Measurements from ENCODE around the genes DHRS11, ACACA and DUSP14.

DNA sequence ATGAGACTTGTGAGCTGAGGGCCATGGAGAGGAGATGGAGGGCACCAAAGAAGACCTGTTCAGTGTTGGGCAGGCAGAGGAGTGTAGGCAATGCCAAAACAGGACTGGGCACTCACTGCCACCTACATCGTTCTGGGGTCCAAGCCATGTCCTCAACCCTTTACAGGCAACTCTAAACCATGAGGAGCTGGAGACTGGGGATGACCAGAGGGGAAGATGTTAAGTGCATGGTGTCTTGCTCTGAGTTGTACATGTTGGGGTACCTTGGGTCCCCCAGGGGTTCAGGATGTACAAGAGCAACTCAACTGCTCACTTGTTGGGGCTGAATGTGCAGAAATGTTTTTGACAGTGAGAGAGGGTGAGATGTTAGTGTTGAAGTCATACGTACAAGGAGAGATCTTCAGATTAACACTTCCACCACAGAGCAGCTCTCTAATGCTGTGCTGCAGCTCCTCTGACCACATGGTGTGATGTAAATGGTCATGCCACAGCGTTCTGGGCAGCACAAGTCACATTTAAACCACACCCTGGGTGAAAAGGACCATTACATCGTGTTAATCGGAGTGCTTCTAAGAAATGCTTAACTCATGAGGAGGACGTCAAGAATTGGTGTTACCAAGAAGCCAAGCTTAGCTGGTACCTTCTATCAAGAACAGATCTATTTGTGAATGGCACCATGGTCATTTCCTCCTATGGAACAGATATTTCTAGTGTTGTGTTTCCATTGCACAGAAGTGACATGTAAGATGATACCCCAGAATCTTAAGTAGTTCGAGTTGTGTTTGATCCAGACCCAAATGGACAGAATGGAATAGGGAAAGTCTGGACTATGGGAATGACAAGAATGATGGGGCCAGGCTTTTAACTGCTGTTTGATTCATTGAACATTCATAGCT is 2.5 kb downstream of the CCL18 start:
- PRO-cap, result no peak

DNA sequence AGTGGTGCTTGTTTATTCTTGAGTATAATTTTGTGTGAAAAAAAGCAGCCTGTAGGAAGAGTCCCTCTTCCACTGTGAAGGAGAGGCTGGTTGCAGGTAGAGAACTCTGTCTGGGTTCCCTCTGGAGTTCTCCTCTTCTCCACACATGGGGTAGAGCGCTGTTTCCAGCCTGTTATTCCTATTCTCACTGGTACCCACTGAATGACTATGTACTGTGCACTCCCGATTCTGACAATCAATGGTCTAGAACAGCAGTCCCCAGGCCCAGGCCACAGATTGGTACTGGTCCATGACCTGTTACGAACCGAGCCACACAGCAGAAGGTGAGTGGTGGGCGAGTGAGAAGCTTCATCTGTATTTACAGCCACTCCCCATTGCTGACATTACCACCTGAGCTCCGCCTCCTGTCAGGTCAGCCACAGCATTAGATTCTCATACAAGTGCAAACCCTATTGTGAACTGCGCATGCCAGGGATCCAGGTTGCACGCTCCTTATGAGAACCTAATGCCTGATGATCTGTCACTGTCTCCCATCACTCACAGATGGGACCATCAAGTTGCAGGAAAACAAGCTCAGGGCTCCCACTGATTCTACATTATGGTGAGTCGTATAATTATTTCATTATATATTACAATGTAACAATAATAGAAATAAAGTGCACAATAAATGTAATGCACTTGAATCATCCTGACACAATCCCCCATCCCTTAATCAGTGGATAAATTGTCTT is 15.3 kb downstream of the CCL4 start:
- PRO-cap, result no peak

DNA sequence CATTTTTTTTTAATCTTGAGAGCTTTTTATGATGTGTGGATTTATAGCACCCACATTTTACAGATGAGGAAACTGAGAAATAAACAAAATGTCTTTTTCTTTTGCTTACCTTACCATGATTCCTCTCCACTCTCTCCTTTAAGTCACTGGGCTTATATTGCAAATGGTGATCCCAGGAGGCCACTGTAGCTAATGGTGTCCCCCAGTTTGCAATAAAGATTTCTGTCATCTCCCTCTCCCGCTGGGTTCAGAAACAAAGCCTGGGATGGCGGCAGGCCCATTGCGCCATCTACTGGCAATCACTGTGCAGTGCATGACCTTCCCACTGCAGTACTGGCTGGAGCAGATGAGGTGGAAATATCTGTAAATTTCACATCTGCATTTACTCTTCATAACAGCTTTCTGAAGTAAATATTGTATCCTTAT is 27.6 kb downstream of the TBC1D3B start:
- PRO-cap, result no peak

DNA sequence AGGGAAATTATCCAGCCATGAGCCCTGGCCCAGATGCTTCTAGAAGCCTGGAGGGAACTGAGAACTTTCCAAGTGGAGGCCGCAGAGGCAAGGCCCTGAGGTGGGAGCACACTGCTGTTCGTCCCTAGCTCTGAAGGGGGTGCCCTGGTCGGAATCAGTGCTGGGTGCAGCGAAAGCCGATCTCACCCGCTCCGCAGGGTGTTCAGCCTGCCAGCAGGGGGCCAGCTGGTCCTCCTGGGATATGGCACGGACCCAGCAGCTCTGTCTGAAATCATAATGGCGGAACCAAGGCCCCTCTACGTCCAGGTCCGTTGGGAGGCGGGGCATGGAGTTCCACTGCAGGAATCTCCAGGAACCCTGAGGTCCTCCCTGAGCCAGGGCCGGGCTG is 10.5 kb downstream of the TBC1D3B start:
- PRO-cap, result no peak

GRCh38 chr17:36192205-36192778 is 4.3 kb downstream of the CCL3L3 start:
- PRO-cap, result no peak

DNA sequence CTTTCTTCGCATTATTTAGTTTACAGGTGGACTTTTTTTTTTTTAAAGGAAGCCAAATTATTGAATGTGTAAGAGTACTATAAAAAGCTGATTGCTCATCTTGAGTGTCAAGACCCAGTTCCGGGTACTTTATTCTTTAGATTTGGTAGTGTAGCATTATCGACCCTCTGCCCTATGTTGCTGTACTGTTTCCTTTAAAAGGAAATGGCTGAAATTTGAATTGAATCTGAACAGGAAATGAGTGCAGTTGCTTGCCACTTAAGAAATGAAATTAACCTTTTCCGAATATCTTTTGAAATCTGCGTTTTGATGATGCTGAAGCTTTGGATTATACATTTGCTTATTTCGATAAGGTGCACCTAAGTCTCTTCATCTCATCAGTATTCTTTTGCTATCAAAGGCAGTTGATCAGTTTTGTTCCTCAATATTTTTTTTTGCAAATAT is 1.7 kb downstream of the GGNBP2 start:
- PRO-cap, result no peak

GRCh38 chr17:36577728-36578260 is 13.9 kb upstream of the DHRS11 start:
- PRO-cap, result no peak

- PRO-cap, result no peak
Measured at GRCh38 chr17:36591277-36592356, at the start of gene DHRS11. TSS of gene DHRS11 (plus strand) at chr17:36591879.

GRCh38 chr17:36674112-36674544 is 72.7 kb downstream of the MRM1 start:
- PRO-cap, result no peak

GRCh38 chr17:36690583-36690799 is 89.1 kb downstream of the MRM1 start:
- PRO-cap, result no peak

GRCh38 chr17:36721987-36723194 is 121.0 kb downstream of the MRM1 start:
- PRO-cap, result no peak

GRCh38 chr17:36727654-36728274 is 126.4 kb downstream of the MRM1 start:
- PRO-cap, result no peak

DNA sequence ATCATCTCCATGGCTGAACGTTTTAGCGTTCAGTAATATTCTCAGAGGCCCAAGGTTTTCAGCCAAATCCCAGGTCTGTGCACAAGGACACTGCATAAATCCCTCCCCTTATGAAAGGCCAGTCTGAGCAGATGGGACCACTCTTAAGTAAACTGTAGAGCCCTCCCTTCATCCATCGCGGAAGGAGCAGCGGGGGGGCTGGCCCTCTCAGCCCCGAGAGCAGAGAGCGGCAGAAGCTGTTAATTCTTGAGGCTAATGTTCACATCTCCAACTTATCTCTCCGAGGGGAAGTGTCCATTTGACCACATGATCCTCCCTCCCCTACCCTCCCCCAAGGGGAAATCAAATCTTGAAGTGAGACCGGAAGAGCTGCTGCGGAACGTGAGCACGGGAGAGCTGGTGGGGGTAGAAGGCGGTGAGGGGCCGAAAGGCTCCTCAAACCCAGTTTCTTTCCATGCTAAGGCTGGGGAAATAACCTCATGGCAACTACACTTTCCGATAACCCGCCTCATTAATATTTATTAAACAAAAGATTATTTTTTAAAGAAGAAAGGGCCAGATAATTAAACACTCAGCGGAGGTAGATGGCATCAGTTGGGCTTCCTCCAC is 9.2 kb upstream of the LHX1 start:
- PRO-cap, result no peak

DNA sequence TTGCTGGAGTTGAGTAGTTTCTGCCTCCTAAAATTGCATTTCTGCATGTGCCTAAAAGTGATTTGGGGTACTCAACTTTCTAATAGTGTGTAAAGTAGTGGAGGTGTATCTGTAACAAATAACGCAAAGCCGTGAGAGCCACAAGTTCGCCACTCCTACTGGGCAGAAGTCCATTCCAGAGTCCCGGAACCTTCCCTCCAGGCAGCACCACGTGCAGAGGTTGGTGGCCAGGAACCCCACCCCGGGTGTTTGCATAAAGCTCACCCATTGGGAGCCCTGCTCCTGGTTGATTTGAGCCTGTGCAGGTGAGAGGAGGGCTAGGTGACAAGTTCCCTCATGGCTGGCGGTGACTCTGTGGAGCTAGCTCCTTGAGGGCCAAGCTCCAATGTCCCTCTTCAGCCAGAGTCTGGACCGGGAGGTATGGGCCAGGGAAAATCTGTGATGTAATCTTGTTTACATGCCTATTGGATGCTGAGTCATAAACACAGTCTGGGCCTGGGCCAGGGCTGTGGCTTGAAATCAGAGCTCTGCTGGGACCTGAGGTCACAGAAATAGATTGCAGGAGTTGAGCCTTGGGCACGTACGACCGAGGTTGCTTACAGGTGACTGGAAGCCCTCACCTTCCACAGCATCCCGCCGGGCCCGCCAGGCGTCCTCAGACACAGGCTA is 118.8 kb downstream of the AATF start:
- PRO-cap, result no peak

DNA sequence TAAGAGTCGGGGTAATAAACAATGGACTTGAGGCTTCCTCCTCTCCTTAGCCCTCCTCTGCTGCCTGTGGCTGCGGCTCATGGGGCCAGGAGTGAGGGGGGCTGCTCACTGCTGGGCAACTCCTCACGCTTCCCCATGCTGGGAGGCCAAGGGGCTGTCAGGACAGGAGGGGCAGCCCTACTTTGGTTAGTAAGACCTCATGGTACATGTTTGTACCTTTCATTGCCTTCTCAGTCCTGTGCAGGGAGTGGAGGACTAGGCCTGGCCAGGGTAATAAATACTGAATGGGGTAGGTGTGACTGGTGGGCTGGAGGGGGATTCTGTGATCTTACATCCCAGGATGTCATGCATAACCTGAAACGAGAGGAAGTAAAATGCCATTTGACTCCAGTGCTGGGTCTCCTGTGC is 138.1 kb downstream of the AATF start:
- PRO-cap, result no peak

DNA sequence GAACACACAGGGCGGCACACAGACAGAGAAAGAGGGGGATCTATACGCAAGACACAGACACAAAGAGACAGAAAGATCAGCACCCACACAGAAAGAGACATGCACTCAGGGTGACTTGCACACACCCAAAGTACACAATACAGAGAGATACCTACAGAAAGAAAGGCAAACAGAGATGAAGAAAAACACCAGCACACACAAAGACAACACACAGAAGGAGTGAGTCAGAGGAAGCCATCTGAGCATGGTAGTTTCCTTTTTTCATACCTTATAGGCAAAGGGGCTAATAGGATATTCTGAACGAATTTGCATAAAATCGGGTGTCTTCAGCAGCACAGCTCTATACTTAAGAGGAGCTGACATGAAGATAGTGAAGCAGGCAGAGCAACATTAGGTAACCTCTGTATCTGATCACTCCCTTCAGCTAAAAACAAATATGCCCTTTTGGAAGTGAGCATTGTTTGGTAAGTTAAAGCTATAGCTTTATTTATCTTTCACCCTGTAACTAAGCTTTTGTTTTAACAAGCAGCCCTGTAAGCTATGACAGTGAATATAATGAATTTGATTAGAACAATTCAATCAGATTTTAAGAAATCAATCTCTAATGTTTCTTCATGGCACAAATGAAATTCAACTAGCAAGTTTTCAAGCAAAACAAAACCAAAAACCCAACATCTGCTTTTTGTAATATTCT is 198.7 kb downstream of the AATF start:
- PRO-cap, result no peak

GRCh38 chr17:37406028-37407350 is at the start of gene ACACA:
TSS of gene ACACA (minus strand) at chr17:37406836.
- PRO-cap, result unidirectional peak, minus-strand start at chr17:37406582; bidirectional peak, plus-strand start at chr17:37406890, minus-strand start at chr17:37406725; bidirectional peak, plus-strand start at chr17:37407250, minus-strand start at chr17:37407140

DNA sequence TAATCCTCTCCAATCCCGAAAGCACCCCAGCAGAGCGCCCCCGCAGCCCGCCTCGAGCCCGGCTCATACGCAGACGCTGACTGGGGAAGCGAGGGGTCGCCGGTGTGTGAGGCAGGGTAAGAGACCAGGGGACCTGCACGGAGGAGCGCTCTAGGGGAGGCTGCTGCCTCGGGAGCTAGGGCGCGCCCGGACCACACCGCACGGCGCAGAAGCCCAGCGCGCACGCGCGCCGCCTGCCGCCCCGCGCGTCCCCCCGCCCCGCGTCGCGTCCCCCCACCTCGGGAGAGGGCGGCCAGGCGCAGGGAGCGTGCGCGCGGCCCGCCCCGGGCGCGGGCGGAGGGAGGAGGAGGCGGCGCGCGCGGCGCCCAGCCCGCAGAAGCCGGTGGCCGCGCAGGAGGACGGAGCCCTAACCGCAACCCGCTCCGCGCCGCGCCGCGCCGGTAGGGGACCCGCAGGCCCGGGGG is at the start of gene DUSP14:
DUSP14 (plus strand) TSS at position 373 of the 464 bp plus-strand sequence.
- PRO-cap, result bidirectional peak, plus-strand start at position 375 of the sequence, minus-strand start at position 205 of the sequence

DNA sequence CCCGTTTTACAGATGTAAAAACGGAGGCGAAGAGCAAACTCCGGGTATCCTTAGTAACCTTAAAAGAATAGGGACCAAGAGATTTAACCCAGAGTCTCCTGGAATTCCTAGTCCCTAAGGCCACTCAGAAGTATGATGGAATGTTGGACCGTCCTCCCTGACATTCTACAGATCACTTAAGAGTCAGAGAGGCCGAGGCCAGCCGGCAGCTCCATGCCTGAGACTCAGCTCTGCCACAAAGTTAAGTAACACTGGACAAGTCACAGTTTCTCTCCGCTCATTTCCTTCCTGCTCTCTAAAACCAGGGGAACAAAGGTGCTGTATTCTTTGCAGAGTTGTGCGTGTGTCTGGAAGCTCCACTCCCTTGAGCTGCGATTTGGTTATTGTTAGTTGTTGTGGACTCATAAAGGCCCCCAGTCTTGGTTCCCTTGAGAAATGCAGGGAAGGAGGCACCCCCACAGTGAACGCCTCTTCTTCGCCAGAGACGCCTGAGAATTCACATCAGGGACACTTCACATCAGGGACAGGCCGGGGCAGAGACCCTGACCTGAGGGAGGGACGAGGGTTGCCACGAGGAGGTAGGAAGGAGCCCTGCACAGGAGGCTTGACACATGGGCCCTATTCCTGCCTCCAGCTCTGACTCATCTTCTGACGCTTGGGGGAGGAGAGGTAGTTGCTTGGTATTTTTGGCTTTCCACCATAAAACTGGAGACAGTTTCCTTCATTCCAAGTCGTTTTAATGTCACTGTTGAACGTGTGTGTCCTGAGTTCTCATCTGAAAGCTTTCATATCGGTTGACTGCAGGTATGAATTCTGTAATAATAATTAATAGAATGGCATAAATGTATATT is 1.4 kb downstream of the DUSP14 start:
- PRO-cap, result no peak

- PRO-cap, result no peak
Measured at GRCh38 chr17:37500917-37501275, 11.2 kb downstream of the DUSP14 start.